Vagina (tissue), 1 donor: ENCODE measurements around a stretch of chr3.

- PRO-cap: no peak
- RAMPAGE, long total RNA: start-site peak on the minus strand at chr3:197913233-197913325, 7 reads; start-site peak on the minus strand at chr3:197913475-197913580, 5 reads
These were observed 37.0 kb upstream of the RPL35A start for GRCh38 chr3:197912455-197913875.

GRCh38 chr3:198042120-198042468 is 82.1 kb downstream of the LMLN start:
- PRO-cap: no peak
- RAMPAGE, long total RNA: no peak

DNA sequence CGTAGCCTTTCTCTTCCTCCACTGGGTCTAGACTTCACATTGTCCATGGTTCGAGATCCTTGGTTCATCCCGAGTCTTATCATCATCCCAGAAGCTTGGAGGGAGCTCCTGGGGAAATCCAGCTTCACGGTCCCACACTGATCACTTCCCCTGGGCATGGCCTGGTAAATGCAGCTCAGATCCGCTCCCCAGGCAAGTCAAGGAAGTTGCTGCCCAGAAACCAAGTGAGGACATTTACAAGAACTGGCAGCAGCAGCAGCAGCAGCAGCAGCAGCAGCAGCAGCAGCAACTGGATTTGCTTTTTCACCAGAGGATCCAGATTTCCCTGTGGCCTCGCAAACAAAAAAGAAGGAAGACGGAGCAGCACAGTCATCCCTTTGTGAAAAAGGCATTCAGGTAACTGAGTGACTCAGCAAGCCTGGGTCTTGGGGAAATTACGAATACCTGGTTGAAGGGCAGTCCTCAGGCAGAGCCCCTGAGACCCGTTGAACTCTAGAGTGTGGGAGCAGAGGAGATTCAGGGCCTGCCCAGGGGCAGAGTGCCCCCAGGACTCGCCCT is 193.1 kb downstream of the LMLN start:
- PRO-cap: no peak
- RAMPAGE, long total RNA: no peak